ENCODE measurements around the gene CDK5R1.

GRCh38 chr17:30379237-30379997, 690 bp downstream of the CPD start:
- PRO-cap, result bidirectional peak, plus-strand start at chr17:30379931, minus-strand start at chr17:30379902

DNA sequence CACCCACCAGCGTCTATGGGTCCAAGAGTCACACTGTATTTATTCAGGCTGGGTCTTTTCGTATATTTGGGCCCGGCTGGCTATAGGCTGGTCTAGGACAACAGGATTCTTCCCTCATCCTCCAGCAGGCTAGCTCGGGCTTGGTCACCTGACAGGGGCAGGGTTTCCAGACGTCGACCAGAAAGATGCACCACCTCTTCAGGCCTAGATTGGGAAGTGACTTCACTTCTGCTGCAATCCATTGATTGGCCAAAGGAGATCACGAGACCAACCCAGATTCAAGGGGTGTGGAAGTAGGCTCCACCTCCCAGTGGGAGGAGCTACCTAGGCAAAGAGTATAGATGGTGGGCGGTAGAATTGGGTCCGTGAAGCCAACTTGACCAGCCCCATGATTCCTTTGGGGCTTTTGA, 167.5 kb downstream of the GOSR1 start:
- PRO-cap, result no peak

DNA sequence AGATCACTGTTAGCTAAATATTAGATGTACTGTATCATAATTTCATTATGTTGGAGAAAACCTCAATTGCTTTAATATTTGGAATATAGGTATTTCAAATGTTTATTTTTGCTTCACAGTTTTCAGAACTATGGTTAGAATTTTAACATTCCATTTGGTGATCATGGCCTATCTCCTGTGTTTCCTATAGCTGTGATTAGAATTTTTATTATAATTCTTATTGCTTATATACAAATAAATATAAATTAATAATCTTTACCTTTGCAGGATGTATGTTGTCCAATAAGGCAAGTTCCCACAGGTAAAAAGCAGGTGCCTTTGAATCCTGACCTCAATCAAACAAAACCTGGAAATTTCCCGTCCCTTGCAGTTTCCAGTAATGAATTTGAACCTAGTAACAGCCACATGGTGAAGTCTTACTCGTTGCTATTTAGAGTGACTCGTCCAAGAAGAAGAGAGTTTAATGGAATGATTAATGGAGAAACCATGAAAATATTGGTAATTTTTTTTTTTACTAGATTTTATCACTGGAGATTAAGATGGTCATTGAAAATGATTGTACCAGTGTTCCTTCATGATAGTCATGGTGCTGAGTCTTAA, 55.8 kb downstream of the CRLF3 start:
- PRO-cap, result no peak

DNA sequence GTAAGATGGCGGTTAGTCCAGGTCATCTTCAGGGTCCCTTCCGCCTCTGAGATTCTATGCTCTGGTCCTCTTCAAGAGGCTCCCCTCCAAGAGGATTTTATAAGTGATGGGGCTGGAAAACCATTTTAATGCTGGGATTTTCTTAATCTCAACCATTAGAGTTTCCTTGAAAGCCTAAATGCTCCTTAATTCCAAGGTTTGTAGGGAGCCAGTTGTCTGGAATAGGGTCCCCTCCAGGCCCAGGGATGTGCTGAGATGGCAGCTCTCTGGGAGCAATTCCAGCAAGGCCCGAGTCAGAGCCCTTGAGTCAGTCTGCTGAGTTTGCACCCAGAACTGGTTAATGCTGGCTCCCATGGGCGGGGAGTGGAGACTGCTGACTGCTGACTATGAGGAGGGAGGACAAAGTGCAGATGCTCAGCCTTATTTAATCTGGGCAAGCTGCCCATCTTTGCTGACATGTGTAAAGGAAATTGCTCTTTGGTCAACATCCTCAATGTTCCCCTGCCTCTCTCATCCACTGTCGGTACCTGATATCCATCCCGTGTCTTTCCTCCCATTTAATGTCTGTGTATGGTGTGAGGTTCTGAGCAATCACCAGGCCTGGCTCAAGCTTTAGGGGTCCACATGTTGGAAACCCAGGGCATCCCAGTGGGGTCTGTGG, 20.2 kb upstream of the RNF135 start:
- PRO-cap, result no peak

GRCh38 chr17:30957782-30958733, 12.8 kb upstream of the RNF135 start:
- PRO-cap, result no peak

GRCh38 chr17:31186186-31186740, 91.5 kb downstream of the NF1 start:
- PRO-cap, result no peak

DNA sequence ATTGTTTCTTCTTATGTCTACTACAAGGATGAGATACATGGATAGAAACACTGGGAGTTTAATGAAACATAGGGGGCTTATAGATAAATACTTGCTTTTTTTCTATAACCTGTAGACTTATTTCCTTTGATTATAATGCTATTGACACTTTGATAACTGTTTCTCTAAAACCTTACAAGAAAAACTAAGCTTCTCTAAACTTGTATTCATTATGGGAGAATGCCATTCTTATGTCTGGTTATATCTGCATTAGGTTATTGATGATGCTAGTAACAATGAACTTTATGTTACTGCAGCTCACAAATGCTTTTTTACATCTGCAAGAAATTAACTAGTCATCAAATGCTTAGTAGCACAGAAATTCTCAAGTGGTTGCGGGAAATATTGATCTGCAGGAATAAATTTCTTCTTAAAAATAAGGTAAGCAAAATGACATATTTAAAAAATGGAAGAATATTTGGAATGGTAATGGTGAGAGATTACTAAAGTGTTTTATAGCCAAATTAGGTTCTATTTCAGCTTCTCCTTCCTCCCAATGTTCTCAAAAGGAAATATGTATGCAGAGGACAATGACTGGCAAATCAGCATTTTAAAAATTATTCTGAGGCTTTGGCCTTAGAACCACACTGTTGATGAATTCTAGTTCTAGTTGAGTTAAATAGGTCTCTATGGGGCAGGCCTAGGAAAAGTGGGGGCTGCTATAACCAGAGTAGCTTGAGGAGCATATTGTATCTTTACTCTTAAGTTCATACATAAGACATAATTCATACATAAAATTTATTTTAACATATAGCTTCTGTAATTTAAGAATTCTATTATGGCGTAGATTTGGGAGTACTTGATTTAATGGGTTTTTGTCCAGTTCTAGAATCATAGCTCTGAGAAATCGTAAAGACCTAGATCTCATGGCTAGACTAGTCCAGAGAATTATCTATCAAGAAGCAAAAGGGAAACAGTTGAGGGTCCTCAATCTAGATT, 73.6 kb downstream of the OMG start:
- PRO-cap, result no peak

DNA sequence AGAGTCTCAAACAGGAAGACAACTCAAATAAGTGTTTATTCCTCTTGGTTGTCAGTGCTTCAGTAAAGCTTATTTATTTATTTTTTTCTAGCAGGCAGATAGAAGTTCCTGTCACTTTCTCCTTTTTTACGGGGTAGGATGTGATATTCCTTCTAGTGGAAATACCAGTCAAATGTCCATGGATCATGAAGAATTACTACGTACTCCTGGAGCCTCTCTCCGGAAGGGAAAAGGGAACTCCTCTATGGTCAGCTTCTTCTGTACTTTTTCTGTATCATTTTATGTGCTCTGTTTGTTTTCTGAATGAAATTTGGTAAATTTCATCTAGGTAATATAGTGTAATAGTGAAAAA, 72.1 kb downstream of the OMG start:
- PRO-cap, result no peak

DNA sequence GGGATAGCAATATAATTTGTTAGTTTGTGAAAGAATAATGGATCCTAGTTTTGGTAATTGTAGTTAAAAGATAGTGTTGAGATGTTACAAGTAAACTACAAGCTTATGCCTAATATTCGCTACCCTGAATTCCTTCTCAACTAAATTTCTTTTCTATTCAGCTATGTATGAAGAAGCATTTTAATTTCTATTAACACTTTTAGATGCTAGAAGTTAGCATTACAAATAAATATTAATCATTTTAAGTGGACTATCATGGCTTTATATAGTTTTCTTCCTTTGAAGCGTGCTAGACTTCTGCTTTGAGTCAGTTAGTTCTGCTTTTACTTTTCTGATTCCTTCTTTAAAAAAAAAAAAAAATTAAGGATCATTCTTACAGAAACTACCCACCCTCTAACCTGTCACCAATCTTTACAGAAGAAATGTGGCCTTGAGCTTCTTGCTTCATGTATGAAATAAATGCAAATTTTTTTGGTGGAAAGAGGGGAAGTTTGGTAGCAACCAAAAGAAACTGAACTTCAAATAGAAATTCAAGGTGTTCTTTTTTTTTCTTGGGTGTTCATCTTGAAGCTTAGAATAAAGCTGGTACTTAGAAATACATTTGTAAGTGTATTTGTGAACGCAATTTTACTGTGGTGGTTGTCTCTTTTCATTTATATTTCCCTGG, 2.3 kb downstream of the EVI2A start:
- PRO-cap, result no peak

GRCh38 chr17:31494320-31494636, 102.8 kb downstream of the RAB11FIP4 start:
- PRO-cap, result no peak

DNA sequence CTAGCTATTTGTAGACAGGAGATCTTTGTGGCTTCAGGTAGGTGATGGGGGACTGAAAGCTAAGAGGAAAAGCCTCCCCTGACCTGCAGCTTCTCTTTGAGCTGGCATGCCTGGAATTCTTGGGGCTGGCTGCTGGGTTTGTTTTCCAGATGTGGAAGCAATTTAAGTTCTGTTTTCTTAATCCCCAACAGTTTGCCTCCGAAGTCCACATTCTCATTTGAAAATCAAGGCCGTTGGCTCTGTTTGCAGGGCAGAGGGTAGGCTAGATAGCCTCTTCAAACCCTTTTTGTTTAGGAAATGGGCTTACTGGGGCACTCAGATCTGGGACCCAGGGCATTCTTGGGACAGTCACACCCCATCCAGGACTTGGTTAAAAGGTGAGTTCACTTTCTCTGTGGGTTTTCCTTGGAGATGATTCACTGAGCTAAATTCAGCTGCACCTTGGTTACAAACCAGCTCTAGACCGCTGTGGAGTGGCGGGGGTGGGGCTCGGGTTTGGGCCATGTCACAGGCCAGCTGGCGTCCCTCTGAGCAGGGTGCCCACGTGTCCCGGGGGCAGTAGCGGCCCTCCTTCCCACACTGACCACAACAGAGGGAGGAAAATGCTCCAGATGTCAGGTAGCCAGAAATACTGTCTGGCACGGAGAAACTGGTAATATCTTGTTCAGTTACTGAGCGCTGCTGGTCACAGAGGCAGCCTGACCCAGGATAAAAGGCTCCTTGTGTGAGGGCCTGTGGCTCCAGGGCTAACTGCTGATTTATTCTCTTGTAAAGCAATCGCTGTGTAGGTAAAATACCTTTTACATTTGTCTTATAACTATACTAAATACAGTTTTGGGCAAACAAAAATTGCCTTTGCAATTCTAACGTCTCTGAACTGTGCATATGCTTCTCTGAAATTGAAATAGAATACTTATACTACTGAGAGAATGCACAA, 108.6 kb downstream of the RAB11FIP4 start:
- PRO-cap, result no peak

- PRO-cap, result no peak
Measured at GRCh38 chr17:31631572-31632209, 227.4 kb downstream of the COPRS start.

DNA sequence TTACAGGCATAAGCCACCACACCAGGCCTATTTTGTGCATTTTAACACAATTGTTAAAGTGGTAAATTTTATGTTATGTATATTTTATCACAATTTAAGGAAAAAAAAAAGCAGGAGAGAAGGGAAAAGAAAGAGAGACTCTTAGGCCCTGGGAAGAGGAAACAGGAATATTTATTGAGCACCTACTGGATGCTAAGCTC, 106.9 kb downstream of the COPRS start:
- PRO-cap, result no peak

DNA sequence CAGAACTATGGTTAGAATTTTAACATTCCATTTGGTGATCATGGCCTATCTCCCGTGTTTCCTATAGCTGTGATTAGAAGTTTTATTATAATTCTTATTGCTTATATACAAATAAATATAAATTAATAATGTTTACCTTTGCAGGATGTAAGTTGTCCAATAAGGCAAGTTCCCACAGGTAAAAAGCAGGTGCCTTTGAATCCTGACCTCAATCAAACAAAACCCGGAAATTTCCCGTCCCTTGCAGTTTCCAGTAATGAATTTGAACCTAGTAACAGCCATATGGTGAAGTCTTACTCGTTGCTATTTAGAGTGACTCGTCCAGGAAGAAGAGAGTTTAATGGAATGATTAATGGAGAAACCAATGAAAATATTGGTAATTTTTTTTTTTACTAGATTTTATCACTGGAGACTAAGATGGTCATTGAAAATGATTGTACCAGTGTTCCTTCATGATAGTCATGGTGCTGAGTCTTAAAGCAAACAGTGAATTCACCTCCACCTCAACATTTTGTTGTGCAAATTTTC, 31.8 kb upstream of the LRRC37B start:
- PRO-cap, result no peak

DNA sequence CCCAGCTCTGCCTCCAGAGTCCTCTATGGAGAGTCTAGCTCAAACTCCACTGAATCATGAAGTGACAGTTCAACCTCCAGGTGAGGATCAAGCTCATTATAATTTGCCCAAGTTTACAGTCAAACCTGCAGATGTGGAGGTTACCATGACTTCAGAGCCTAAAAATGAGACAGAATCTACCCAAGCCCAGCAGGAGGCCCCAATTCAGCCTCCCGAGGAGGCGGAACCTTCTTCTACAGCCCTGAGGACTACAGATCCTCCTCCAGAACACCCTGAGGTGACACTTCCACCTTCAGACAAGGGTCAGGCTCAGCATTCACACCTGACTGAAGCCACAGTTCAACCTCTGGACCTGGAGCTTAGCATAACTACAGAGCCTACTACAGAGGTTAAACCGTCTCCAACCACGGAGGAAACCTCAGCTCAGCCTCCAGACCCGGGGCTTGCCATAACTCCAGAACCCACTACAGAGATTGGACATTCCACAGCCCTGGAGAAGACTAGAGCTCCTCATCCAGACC, 14.9 kb downstream of the LRRC37B start:
- PRO-cap, result no peak

DNA sequence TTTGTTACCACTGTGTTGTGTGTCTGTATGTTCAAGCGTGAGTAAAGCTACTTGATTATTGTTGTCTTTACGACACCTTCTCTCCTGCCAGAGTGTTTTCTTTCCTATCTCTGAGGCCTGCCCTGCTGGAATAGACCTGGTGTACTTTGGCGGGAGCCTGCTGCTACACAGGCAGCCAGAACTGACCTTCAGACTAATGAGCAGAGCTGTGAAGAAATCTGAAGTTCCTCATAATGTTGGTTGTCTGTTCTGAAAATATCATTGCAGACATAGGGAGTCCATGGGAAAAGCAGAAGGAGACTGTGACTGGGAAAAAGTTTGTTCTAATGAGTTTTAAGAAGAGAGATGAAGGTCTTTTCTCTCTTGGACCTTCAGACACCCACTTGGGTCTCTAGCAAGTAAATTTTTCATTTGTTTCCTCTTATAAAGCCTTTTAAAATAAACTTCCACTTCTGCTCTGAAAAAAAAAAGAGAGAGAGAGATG, 9.9 kb downstream of the RHOT1 start:
- PRO-cap, result no peak

GRCh38 chr17:32266095-32267321, 876 bp downstream of the RHBDL3 start:
- PRO-cap, result unidirectional peak, minus-strand start at chr17:32266578

DNA sequence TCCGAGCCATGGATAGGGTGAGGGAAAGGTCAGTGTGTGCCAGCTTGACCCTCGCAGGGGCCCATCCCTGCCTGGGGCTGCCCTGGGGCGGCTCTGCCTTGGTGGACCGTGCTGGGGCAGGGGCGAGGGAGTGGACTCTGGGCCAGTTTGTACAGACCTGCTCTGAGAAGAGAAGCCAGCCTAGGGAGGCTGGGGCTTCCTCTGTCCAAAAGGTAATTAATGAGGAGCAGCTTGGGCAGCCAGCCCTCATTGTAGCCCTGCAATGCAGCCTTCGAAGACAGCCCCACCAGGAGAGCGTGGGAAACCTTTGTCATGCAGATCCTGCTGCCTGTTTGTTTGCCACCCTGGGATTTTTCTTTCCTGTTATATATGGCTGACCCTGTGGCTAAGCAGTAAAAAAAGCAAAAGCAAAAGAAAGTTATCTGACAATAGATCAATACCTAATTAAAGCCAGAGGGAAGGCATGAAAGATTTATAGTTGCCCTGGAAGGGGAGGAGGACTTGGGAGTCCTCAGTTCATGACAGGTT, 37.5 kb downstream of the RHBDL3 start:
- PRO-cap, result no peak

GRCh38 chr17:32486362-32487191, at the start of gene CDK5R1:
TSS of gene CDK5R1 (plus strand) at chr17:32486993.
- PRO-cap, result bidirectional peak, plus-strand start at chr17:32486604, minus-strand start at chr17:32486458

- PRO-cap, result no peak
Measured at GRCh38 chr17:32489125-32490039, 2.6 kb downstream of the CDK5R1 start.